ENCODE measurements around the genes PTPRU and SERINC2.

DNA sequence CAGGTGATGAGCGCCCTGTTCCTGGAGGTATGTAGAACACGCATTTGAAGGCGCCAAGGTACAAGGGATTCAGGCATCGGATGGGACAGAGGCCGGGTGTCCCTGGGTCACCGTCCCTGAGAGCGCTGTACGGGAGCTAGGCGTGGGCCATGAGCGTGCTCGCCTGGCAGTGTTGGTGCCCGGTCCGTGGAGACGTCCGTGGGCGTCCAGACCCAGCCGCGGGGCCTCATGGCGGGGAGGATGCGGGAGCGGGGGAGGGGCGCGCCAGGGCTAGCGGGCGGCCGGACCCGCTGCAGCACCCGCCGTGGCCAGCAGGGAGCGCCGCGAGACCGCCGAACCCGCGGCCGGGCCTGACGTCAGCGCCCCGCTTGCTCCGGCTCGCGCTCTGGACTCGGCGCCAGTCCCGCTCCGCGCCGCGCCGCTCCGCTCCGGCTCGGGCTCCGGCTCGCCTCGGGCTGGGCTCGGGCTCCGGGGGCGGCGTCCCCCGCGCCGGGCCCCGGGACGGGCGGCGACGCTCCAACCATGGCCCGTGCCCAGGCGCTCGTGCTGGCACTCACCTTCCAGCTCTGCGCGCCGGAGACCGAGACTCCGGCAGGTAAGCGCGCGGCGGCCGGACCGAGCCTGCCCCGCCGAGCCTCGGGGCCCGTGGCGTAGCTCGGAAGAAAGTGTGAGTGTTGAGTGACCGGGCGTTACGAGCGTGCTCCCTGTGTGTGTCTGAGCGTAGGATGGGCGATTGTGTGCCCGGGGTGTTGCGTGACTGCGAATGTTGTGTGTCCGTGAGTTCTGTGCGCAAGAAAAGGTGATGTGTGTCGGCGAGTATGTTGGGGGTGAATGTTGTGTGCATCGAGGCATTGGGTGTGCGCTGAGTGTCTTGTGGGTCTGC lies at the start of gene PTPRU:
Gene PTPRU (plus strand): TSS at position 400 of the 883 bp plus-strand sequence.
- RRBS, result under 1% methylated on average over 65 of the region's 104 CpGs

GRCh38 chr1:30725414-30726388 lies 2.3 kb upstream of the MATN1 start:
- RRBS, result no CpG with 5 or more reads among the region's 21 CpGs

DNA sequence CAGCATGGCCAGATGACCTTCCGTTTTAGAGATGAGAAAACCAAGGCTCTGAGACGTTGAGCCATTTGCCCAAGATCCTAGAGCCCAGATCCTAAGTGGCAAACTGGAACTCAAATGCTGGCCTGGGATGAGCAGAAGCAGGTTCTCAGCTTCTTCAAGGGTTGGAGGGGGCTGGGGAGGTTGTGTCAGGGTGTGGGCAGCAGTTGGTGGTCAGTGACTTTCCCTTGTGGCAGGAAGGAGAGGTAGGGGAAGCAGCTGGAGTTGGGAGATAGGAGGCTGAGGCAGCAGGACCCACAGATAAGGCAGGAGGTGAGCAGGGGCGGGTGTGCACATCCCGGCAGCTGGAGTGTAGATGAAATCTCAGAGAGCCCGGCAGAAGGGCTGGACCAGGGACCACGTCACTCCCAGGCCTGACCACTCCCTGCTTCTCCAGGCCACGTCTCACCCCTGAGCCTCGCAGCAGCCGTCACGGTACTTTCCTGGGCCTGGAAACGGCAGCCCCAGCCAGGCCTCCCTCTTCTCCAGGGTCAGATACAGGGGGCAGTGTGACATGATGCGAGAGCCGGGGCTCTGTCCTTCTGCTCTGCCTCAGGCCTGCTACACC lies 11.4 kb upstream of the LAPTM5 start:
- RRBS, result no CpG with 5 or more reads among the region's 13 CpGs

DNA sequence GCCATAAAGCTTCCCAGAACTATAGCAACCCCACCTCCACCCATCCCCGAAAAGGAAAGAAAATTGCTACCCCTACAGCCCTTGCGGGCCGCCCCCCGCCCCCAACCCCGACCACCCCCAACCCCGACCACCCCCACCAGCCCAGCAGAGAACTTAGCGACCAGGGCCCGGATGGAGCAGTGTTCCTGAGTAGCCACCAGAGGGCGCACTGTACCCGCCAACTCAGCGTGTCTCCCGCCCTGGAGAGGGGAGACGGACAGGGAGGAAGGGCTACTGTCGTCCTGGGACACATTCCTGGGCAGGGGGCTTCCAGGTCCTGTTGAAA lies 24.7 kb upstream of the LAPTM5 start:
- RRBS, result no CpG with 5 or more reads among the region's 14 CpGs

DNA sequence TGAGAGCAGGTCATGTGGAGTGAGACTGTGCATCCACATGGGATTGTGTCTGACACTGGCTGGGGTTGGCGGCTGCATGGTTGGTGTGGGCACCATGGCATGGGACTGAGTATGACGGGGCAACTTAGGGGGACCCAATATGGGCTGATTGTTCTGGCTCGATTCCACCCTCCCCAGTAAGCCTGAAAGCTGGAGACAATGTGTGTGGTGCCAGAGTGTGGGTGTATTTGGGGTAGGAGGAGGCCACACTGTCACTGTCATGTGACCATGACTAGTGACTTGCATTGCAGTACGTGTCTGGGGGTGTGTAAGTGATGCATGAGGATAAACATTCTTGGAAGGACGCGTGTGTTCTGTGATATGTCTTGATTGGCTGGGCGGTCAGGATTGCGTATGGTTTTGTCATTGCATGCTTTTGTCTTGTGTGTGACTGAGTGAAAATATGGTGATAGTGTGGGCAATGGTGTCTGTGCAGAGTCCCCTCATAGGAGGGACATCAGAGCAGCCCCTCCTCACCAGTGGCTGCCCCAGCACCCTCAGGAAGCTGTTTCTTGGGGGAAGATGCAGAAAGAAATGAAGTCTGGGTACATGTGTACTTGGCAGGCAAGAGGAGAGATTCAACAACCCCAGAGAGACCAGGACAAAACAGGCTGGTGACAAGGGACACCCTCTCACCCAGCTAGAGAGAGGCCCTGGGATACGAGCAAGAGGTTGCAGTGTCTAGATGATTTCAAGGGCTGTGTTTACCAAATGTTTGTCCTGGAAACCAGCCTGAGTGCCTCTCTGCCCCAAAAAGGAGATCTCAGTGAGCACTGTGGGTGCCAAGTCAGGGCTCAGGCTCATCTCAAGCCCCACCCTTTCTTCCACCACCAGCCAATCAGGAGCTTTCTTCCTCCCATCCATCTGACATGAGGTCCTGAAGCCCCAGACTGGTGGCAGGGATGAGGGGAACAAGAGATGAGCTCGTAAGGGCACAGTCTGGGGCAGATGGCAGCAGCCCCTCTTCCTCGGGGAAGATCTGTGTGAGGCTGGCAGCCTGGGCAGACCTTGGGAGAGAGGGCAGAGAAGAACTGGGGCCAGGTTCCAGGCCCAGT lies 36.2 kb downstream of the SDC3 start:
- RRBS, result no CpG with 5 or more reads among the region's 11 CpGs

GRCh38 chr1:30881742-30882149 lies 26.8 kb downstream of the SDC3 start:
- RRBS, result no CpG with 5 or more reads among the region's 7 CpGs

DNA sequence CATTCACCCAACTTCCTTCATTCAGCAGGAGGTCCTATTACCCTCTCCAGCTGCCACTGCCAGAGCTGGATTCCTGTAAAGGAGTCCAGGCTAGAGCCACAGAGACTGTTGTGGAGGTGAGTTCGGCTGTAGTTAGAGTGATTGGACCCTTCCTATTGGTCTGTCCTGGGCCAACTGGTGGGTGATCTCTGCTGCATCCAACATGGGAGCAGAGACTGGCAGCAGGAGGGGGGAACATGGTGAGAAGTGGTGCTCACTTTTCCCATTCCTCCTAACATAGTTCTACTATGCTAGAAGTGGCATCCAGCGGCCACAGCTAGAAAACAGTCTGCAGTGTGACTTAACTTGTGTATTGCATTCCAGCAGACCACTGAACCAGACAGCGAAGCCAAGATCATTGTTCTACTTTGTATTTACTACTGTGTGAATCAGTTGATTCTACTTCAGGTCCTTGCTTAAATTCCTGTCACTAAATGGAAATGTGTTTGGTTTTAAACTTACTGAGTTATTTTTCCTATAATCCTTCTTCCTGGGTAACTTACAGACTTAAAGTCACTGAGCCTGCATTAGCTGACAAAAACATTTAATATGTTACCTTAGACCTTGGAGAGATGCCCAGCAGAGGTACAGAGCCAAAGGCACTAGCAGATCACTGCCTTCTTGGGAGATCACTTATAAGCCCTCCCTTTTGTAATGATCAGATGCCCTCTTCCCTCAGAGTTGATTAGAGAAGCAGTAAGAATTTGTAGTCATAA lies 8.3 kb downstream of the FABP3 start:
- RRBS, result no CpG with 5 or more reads among the region's 3 CpGs

DNA sequence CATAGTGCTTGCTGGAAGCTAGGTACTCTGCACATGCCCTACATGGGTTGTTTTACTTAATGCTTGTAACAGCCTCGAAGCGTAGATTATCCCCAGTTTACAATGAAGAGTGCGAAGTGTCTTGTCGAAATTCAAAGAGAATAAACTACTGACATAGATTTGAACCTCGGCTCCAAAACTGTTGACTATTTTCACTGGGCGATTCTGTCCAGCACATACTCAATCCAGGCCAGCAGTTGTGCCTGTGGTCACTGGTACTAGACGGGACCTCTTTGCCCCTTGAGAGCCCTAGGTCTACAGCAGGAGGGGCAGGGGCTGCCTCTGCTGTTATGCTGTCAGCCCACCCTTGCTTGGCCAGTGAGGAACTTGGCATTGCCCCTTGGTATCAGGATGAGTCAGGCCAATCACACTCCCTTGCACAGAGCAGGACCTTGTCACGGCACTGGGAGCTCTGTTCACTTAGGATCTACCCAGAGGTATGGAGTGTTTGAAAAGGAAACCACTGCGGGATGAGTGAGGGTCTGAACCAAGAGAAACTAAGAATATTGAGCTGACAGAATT lies 1.9 kb downstream of the FABP3 start:
- RRBS, result no CpG with 5 or more reads among the region's 9 CpGs

DNA sequence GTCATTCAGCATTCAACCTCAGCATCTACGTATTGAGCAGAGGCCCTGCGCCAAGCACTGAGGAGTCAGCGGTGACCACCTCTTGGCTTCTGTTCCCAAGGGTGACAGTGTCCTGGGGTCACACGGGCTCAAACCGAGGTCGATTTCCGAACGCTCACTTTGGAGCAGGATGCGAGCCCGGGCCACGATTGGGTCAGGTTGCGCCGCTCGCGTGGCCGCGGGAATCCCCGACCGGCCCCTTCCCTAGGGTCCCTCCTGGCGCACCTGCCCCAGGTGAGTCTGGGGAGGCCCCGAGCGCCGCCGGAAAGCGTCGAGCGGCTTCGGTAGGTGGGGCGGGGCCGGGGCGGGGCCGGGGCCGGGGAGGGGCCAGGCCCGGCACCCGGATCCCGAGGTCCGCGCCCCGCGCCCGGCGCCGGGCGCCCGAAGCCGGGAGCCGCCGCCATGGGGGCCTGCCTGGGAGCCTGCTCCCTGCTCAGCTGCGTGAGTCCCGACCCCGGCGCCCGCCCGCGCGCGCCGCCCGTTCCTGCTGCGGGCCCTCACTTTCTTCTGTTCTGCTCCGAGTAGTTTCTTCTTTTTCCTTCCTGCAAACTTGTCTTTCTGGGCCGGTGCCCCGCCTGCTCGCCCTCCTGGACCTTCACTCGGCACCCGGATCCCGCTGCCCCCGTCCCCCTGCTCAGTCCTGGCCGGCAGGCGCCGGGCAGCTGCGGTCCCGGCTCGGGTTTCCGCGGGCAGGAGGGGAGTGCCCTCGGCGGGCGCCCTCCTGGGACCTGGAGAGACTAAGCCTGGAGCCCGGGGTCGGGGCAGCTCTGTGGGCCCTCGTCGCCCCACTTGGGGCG lies at the start of gene SERINC2:
Gene SERINC2 (plus strand): TSS at position 389 of the 836 bp plus-strand sequence.
- RRBS, result 3% methylated on average over 49 of the region's 84 CpGs

- RRBS, result no CpG with 5 or more reads among the region's 24 CpGs
Measured at GRCh38 chr1:31423366-31424108, 10.5 kb downstream of the SERINC2 start.

- RRBS, result no CpG with 5 or more reads among the region's 2 CpGs
Measured at GRCh38 chr1:31511078-31511532, 65.2 kb upstream of the TINAGL1 start.

- RRBS, result no CpG with 5 or more reads among the region's 2 CpGs
Measured at GRCh38 chr1:31605685-31606059, 11.8 kb upstream of the HCRTR1 start.

DNA sequence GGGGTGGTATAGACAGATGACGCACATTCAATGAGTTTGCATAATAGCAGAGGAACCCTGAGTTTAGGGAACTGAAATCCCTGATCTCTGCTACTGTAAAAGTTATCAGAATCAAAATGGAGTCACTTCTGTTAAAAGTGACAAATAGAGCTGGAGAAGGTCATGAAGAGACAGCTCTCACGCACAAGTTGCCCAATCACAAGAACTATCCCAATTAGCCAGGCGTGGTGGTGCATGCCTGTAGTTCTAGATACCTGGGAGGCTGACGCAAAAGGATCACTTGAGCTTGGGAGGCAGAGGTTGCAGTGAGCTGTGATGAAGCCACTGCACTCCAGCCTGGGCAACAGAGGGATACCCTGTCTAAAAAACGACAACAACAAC lies 11.4 kb upstream of the HCRTR1 start:
- RRBS, result no CpG with 5 or more reads among the region's 5 CpGs

DNA sequence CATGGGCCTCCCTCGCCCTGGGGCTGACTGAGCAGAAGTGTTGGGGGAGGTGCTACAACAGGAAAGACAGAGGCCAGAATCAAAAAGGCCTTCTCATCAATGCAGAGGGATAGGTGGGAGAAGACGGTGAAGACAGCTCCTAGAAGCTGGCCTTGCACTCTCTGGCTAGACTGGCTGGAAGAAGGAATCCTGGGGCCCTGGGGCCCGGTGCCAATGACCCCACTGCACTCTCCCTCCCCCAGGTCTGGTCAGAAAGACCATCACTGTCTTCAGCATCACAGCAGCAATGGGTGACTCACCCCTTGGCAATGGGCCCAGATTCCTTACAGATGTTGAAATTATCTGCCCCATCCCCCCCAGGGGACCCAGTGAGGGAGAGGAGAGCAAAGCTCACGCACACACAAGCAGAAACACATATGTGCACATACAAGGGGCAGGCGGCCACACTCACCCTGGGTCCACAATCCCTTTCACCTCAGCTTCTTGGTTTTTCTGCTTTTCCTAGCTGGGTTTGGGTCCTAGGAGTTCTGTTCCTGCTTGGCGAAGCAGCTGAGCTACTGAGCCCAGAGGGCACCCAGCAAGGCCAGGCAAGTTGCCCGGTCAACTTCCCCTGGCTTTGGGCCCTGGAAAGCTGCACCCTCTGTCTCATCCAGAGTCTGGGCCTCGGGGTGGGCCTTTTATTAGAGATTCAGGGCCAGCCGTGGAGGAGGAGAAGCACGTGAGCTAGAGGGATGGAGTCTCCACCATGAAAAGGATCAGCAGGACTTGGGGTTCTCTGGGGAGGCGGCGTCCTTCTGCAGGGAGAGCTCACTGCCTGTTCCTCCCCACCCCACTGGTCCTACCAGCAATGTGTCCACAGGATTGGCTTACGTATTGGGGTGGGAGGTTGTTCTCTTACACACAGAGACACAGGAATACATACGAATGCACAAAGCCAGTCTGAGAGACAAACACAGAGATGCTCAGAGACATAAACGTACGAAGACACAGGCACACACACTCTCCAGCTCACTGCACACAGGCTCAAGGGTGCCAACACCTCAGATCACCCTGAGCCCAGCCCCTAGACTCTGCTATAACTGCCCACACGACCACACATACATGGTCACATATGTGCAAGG lies 2.5 kb downstream of the COL16A1 start:
- RRBS, result no CpG with 5 or more reads among the region's 17 CpGs

GRCh38 chr1:32043944-32044888 lies 28.5 kb upstream of the TMEM39B start:
- RRBS, result no CpG with 5 or more reads among the region's 3 CpGs

DNA sequence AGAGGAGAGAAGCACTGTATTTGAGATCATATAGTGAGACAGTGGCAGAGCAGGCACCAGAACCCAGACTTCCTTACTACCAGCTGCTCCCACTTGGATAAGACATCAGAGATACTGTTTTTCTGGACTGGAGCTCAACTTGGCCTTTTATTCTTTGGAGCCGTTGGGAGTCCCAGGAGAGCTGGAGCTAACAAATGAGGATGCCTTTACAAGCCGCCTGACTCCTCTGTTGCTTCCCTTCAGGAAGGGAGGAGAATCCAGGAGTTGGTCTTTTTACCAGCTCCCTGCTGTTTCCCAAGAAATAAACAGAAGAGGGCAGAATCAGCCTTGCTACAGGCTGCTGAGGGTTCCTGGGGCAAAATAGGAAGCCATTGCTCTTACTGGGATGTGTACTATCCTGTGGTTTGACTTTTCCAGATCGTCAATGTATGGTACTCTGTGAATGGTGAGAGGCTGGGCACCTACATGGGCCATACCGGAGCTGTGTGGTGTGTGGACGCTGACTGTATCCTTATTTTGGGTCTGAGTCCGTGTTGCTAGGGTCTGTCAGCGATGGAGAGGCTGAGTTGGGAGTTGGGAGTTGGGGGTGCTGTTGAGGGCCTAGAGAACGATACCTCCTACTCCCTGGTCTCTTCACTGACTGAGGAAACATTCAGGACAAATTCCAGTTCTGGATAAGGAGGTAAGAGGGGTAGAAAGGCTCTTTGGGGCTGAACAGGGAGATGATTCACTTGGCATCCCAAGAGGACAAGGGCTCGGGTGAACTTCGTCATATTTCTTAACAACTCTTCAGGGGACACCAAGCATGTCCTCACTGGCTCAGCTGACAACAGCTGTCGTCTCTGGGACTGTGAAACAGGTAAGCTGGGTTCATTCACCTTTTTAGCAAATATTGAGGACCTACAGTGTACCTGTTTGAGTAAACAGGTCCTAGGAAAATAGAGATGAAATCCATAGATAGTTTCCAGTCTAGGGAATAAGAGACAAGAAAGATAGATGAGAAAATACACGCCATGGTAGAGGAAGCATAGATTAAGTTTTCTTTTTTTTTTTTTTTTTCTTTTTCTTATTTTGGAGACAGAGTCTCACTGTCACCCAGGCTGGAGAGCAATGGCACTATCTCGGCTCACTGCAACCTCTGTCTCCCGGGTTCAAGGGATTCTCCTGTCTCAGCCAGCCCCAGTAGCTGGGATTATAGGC lies 1.8 kb downstream of the EIF3I start:
- RRBS, result no CpG with 5 or more reads among the region's 14 CpGs

DNA sequence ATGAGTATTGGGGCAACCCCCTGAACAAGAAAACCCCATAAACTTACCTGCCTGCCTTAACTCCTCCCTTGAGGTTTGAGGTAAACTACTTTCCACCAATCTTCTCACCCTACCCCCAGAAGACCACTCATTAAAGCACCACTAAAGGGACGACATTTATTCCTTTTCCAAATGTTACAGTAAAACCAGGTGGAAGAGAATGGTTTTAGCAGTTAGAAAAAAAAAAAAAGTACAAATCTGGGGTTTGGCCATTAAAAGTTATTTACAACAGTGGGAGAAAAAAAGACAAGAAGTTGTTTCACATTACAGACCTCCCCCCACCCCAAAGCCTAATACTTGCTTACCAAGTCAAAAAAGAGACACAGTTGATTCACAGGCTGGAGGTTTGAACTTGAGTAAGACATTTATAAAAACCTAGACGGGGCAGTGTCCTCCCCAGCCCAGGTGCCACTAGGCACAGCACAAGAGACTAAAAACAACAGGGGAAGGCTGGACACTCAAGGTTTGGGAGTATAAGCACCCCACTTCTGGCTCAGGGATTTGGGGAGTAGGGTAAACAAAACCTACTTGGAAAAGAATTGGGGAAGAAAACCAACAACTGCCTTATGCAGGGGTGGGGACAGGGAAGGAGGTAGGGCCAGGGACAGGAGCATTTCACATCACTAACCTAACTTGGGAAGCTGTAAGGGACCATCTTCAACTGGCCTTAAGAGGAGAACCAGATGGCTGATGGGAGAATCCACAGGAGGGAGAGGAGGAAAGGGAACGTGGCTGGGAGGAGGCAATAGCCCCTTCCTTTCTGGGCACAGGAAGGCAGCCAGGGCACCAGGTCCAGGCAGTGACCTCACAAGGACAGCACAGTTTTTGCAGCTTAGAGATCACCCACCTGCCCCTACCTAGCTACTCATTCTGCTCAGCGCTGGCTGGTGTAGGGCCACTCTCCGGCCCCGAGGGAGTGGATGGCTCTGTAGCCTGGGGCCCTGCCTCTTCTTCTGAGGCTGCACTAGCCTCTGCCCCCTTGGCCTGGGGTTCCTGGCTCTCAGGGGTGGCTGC lies 2.0 kb downstream of the MARCKSL1 start:
- RRBS, result no CpG with 5 or more reads among the region's 6 CpGs

GRCh38 chr1:32337237-32337710 lies 1.2 kb upstream of the MARCKSL1 start:
- RRBS, result 90% methylated on average over 1 of the region's 8 CpGs

- RRBS, result no CpG with 5 or more reads among the region's 1 CpG
Measured at GRCh38 chr1:32684002-32684493, 18.5 kb downstream of the SYNC start.

DNA sequence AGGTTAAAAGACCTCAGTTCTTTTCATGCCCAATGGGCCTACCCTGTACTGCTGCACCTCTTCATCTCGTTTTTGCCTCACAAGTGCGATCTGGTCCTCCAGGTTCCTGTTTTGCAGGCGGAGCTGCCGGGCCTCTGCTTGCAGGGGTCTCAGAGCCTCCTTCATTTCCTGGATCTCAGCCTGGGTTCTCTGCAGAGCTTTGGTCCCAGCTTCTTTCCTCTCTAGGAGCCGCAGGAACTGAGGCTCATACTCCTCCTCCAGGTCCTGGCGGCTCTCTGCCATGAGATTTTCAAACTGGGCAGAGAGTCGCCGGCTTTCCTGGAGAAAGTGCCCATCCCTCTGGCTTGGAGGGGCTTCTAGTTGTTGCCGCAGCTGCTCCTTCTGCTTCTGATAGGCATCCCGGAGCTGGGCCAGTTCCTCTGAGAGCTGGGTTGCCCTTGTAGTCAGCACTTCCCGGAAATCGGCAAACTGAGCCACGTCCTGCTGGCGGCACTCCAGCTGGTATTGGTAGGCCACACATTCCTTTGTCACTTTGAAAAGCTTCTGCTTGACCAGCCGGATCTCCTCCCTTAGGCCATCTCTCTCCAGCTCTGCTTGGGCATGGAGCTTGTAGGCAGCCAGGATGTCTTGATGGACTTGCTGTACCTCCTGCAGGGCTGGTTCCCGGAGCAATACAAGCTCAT lies 7.6 kb downstream of the SYNC start:
- RRBS, result 74% methylated on average over 5 of the region's 16 CpGs

Measured in BE2C (cell line).